Jejunum (tissue), 1 donor: ENCODE measurements around the gene FMNL3.

DNA sequence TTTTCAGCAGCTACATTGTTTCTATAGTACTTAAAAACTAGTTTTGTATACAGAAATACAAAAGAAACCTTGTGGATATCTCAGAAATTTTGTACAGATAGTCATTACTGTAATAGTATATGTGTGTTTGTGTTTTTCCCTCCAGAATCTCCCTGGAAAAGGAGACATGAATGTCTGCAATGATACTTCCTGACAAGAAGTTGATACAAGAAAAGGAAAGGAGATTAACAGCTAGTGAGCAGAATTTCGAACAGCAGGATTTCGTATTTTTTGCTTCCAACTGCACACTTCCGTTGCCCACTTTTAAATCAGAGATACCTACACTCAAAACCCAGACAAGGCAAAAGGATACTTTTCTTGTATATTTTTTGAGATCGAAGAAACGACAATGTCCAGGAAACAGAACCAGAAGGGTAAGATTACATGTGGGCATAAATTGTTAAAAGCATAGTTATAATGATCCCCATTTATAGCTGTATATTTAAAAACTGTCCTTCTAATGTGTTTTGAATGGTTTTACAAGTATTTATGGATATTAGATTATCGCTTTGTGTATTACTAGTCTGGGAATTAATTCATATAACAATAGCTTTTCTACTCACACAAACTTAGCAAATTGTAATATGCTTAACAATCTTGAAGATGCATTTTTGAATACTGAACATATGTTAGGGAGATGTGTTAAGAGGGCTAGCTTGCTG is 78.1 kb upstream of the KCNH3 start:
- PRO-cap: no peak

- PRO-cap: no peak
These were observed 13.1 kb downstream of the KCNH3 start for GRCh38 chr12:49551946-49552374.

DNA sequence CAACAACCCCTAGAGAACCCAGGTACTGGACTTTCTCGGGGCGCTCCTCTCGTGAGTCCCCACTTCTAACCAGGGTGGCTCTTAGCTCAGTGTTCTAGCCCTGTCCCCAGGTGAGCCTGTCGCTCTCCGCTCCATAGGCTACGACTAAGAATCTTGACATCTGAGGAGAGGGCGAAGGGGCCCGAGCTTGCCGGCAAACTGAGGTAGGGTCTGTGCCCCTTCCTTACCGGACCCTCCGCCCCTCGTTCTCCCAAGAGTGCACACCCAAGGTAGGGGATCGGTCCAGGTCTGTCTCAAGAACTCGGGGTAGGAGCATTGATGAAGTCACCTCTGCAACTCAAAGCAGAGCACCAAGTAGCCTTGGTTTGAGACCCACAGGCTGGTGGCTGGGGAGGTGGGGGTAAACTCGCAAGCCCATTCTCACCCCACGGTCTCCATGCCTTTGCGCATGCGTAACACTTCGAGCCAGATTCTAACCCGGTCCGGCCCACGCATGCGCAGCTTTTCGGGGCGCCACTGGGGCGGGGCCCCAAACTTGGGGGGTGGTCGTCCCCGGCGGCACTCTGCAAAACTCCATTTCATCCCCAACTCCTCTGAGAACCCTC is 420 bp downstream of the MCRS1 start:
- PRO-cap: bidirectional peak, plus-strand start at position 516 of the sequence, minus-strand start at position 420 of the sequence

DNA sequence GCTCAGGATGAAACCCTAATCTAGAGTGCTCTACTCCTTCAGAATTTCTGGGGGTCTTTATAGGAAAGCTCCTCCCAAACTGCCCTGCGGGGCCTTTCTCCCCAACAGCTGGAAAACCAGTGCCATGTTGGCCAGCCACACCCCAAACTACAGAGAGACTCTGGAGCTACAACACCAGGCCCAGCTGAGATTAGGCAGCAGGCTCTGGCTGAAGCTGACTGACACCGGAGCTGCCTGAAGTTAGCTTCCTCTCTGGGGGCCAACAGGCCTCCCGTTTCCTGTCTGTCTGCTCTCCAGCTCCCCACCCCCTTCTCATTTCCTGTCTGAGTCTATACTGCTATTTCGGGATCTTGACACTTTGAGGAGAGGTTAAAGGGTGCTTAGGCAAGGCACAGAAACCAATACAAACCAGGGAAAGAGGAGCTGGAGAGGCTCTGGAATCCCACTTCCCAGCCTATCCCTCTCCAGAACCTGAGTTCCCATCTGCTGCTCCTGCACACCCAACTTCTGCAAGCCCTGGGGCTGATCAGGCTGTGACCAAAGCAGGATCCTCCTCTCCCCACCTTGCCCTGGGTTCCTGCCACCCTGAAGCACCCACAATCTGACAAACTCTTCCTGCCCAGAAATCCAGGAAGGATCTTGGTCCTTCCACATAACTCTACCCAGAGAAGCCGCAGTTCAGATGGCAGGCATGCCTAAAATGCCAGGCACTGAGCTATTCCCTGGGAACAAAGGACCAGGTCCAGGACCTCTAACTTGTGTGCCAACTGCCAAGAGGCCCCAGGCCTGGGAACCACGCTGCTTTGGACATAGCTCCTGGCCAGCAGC is 39.7 kb downstream of the PRPF40B start:
- PRO-cap: no peak

DNA sequence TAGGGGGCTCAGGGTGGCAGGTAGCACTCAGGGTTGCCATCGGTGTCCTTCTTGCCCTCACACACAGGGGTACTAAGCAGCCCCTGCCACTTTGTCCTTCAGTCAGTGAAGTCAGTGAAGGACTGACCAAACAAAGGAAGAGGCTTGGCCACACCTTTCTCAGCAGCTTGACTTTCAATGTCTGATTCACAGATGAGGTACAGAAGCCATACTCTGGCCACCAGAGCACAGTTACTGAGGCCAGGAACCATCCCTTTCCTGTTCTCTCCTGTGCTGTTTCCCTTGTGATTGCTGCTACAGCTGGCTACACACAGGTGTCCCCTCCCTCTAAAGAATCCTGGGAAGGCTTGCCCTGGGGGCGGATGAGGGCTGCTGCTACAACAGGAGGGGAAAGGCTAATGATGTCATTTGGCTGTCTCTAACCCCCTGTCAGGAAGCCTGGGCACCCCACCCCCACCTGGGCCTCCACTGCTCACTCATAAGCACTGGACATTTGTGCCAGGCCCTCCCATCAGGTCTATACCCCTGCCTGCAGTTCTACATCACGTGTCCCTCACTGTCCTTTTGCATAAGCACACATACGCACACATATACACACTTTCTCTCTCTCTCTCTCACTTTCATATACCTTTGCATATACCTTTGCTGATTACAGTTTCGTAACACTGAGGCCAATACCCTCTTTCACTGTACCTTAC is 41.3 kb downstream of the PRPF40B start:
- PRO-cap: no peak

- PRO-cap: no peak
These were observed 1.7 kb downstream of the FMNL3 start for GRCh38 chr12:49705376-49705971.

DNA sequence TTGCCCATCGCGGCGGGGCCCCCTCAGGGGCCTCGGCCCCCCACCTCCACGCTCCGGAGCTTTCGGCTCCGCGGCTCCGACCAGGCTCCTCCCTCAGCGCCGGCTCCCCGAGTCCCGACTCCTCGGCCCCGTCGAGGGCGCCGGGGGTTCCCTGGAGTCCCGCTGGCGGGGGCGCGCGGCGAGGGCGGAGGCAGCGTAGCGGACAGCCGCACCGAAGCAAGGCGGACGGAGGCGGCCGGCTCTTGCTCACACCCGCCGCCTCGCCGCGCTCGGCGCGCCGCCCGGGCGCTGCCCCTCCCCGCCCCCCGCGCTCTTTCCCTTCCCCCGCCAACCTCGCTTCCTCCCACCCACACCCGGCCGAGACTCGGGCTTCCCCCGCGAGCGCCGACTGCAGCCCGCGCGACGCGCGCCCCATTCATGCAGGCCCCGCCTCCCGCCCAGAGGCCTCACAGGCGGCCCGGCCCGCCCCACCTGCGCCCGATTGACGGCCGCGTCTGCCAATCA is at the start of gene FMNL3:
Gene FMNL3, minus strand, starts transcription at position 233 of the 504 bp plus-strand sequence.
- PRO-cap: unidirectional peak, minus-strand start at position 121 of the sequence; unidirectional peak, minus-strand start at position 271 of the sequence; unidirectional peak, minus-strand start at position 390 of the sequence

- PRO-cap: no peak
These were observed 22.8 kb downstream of the TMBIM6 start for GRCh38 chr12:49764005-49764775.

DNA sequence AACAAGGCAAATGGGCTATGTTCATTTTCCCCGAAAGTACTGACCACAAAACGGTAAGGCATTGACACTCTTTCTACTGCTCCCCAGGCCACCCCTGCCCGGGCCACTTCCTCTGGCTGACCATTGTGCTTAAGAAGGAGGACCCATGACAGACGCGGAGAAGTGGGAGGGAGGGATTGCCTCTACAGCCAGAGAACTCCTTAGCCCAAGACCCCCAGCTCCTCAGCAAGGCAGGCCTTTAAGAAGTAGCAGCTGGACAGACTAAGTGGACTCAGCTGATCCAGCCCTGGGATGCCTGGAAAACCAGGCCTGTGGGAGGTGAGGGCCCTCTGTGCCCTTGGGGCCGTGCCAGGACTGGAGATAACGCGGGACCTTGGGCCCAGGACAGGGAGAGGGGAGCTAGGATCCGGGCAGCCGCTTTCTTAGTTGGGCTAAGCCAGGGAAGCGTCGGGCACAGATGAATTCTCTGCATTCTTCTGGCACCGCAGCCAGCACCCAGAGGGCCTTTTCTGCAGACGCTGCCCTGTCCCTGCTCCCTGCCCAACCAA is 1.0 kb downstream of the NCKAP5L start:
- PRO-cap: no peak

DNA sequence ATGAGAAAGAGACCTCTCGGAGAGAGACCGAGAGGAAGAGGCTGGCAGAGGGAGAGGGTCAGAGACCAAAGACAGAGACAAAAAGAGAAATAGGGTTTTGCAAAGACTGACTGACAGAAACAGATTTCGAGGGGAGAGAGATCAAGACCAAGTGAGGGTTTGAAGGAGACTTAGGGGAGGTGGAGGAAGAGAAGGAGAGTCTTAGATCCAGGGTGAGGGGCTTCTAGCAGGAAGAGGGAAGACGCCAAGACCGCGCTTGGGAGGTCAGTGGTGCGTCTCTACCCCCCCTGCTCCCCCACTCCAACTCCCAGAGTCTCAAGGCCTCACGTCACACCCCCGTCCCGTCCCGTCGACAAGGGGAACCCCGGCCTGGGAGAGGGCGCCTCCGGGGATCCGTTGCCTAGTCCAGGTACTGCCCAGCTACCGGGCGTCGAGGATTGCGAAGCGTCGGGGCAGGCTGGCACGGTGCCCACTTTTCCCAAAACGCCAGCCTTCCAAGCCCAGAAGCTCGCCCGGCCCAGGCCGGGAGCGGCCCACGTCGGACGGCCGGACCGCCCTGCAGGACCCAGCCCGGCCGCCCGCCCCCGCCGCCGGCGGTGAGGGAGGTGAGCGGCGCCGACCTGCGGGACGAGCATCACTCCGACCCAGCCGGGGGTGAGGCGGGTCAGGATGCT is 804 bp upstream of the AQP5 start:
- PRO-cap: no peak

- PRO-cap: bidirectional peak, plus-strand start at chr12:50085683, minus-strand start at chr12:50085480
These were observed 447 bp downstream of the SMARCD1 start for GRCh38 chr12:50085585-50085993.

DNA sequence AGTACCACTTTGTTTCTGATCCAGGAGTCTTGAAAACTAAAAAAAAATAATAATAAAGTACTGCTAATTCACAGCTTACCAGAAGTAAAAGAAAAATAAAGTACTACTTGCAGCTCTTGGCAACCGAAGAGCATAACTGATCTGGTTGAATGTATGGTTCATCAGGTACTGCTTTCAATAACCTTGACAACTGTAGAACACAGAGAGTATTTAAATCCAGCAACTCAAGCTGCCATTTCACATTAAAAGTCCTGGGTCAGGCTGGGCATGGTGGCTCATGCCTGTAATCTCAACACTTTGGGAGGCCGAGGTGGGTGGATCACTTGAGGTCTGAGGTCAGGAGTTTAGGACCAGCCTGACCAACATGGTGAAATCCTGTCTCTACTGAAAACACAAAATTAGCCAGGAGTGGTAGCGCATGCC is 33.6 kb downstream of the LIMA1 start:
- PRO-cap: no peak

GRCh38 chr12:50254368-50254659 is 29.0 kb downstream of the LIMA1 start:
- PRO-cap: no peak

GRCh38 chr12:50275124-50275377 is 8.3 kb downstream of the LIMA1 start:
- PRO-cap: unidirectional peak, minus-strand start at chr12:50275268

GRCh38 chr12:50297919-50298524 is 14.7 kb upstream of the LIMA1 start:
- PRO-cap: no peak

- PRO-cap: no peak
These were observed 19.9 kb upstream of the DIP2B start for GRCh38 chr12:50484874-50485248.

GRCh38 chr12:50532370-50533255 is 27.8 kb downstream of the DIP2B start:
- PRO-cap: unidirectional peak, minus-strand start at chr12:50532944

DNA sequence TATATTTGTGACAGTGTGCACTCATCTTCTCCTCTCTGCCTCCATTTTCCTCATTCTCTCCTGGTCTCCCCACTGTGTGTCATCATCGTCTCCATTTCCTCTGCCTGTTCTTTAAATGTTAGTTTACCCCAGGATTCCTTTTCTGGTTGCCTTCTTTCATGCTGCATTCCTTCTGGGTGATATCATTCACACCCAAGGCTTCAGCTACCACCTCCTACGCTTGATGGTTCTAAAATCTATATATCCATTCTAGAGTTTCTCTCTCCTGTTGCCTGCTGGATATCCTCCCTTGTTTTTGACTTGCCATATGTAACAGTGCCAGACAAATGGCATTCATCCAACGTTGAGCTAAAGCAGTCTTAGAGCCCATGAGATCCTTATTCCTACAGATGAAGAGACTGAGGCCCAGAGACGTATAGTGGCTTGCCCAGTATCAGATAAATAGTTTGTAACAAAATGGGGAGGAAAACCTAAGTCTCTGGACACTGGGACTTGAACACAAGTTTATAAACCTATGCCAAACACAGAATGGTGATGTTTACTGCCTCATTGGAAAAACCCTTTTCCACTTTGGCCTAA is 109.5 kb downstream of the DIP2B start:
- PRO-cap: no peak

- PRO-cap: no peak
These were observed 2.9 kb downstream of the METTL7A start for GRCh38 chr12:50927771-50928146.

DNA sequence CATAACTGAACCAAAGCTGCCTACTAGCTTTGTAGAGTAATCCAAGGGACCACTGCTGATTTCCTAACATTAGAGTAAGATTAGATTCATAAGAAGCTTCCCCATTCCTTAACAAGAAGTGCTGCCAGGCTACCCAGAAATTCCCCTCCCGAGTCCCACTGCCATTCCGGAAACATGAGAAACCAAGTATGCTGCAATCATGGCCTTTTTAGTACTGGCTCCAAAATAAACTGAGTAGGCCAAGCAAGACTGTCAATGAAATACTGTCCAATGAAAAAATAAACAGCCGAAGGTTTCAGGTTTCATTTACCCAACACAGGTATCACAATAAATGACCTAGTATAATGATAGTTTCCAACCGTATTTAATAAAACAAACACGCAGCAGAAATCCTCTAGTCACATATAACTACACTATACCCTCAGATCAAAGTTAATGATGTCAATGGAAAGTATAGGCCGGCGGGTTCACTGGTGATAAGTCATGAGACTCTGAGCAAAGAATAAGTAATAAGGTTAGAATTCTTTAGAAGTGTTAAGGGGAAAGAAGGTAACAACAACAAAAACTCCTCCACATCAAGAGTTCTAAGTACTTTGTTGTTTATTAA is 1.4 kb downstream of the SLC11A2 start:
- PRO-cap: bidirectional peak, plus-strand start at position 435 of the sequence, minus-strand start at position 216 of the sequence